Tongue (tissue), 2 donors: ENCODE measurements around the gene TASOR2.

GRCh38 chr10:4280520-4281086, 495.6 kb upstream of the KLF6 start:
- RAMPAGE, long total RNA = no peak

- RAMPAGE, long total RNA = no peak
These were observed 311.4 kb upstream of the AKR1E2 start for GRCh38 chr10:4514418-4515150.

DNA sequence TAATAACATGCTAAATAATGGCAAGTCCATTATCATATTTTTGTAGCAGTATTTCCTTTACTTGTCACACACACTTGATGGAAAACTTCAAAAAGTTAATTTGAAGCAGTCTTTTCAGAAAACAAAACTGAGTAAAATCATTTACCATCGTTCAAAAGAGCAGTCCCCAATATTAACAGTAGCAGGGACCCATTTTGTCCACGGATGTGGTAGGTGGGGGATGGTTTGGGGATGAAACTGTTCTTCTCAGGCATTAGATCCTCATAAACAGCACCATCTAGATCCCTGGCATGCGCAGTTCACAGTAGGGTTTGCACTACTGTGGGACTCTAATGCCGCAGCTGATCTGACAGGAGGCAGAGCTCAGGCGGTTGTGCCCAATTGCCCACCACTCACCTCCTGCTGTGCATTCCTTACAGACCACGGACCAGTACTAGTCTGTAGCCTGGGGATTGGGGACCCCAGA, 163.5 kb upstream of the AKR1E2 start:
- RAMPAGE, long total RNA = no peak

DNA sequence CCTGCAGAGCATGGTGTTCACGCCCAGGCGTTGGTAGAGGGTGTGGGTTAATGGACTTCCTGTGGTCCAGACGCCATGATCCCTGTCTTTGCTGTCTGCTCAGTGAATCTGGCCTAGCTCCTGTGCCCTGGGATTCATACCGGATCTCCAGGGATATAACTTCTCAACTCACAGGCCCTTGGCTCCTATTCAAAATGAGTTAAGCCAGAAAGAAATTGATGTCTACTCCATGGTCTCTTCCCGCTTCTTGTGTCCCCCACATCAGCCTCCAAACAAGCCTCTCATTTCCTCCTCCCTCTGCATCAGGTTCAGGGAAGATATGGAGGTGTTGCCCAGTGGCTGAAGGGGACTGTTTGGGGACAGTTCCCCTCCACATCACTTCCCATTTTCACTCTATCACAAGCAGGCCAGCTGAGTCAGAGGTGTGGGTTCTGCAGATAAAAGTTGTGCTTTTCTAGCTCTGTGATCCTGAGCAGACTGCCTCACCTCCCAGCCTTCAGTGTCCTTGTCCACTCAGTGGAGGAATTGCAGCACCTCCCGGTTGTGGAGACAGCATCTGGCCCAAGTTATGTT, 22.4 kb downstream of the AKR1E2 start:
- RAMPAGE, long total RNA = no peak

DNA sequence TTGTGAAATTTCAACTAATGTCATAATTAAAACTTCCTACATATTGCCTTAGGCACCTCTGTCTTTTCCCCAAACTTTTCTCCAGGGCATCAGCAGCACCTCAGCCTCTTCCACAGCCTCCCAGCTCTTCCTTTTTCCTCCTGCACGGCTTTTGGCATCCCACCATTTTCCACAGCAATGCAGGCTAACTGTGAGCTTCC, 6.0 kb upstream of the AKR1C1 start:
- RAMPAGE, long total RNA = no peak

GRCh38 chr10:5017696-5018545, 14.3 kb upstream of the AKR1C2 start:
- RAMPAGE, long total RNA = no peak

DNA sequence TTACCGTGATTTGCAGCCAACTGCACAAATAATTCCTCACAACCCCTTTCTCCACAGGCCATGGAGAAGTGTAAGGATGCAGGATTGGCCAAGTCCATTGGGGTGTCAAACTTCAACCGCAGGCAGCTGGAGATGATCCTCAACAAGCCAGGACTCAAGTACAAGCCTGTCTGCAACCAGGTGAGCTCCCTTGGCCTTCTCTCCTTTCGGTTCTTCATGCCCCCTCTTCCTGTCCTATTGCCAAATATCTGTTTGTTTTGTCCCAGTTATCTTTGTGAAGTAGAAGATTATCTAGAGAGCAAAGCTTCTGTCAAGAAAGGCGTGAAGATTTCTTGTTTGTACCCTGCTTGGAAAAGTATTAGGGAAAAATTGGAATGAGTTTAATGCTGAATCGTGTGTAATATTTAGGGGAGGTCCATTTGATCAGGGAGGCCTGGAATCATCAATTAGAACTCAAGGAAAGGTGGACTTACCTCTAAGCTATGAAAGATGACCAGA, 5.1 kb downstream of the AKR1C3 start:
- RAMPAGE, long total RNA = no peak

DNA sequence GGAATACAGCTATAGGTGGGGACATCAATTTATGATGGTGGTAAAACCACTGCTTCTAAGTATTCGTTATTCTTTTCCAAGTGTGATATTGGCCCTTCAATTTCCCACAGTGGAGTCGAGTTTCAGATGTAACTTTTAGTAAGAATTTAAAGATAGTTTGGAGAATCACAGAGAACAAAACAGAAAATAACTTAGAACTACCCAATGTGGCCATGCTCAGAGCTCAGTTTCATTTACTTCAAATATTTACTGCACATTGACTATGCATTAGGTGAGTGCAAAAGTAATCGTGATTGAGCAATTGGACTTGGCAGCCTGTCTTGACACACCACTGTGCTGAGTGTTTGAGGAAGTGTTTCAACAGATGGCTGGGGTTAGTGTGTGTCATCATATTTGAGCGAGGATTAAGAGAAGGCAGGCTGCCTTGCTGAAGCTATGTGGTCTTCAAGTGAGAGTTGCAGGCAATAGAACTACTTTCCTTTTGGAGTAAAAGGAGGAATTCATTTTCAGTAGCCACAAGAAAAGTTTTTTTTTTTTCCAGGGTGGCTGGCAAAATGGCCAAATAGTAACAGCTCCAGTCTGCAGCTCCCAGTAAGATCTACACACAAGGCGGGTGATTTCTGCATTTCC, 37.4 kb downstream of the AKR1C4 start:
- RAMPAGE, long total RNA = no peak

- RAMPAGE, long total RNA = no peak
These were observed 57.8 kb downstream of the AKR1C4 start for GRCh38 chr10:5254528-5254841.

GRCh38 chr10:5297212-5297957, 67.4 kb upstream of the UCN3 start:
- RAMPAGE, long total RNA = no peak

GRCh38 chr10:5360277-5360660, 4.5 kb upstream of the UCN3 start:
- RAMPAGE, long total RNA = no peak

DNA sequence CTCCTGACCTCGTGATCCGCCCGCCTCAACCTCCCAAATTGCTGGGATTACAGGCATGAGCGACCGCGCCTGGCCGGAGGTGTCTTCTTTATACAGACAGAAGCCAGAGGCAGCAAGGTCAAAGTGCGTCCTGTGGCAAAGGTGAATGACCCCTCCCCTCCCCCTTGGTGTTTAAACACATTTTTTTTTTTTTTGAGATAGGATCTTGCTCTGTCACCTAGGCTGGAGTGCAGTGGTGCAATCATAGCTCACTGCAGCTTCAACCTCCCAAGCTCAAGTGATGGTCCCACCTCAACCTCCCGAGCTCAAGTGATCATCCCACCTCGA, 3.6 kb downstream of the CALML3 start:
- RAMPAGE, long total RNA = no peak

DNA sequence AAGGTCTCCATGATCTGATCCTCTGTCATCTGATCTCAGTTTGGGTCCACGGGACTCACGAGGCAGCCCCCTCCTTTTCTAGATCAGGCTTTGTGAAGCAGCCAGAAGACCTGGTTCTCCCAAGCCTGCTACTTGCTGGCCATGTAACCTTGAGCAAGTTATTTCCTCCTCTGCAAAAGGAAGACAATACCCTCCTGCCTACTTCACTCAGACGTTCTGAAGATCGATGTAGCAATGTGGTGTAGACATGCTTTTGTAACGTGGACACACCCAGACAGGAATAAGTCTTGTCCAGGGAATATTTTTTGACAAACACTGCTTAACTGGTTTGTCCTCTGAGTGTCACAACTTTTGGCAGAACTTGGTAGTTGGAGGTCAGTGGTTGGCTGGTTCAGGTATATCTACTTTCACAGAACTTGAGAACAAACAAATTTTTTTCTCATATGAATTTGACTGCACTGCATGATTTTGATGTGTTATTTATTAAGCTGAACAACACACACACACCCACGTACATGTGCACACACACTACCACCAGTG, 19.6 kb downstream of the CALML3 start:
- RAMPAGE, long total RNA = no peak

GRCh38 chr10:5549575-5550116, 24.9 kb downstream of the CALML3 start:
- RAMPAGE, long total RNA = no peak

- RAMPAGE, long total RNA = no peak
These were observed 26.2 kb downstream of the CALML3 start for GRCh38 chr10:5550734-5551551.

GRCh38 chr10:5551580-5552633, 27.1 kb downstream of the CALML3 start:
- RAMPAGE, long total RNA = no peak

DNA sequence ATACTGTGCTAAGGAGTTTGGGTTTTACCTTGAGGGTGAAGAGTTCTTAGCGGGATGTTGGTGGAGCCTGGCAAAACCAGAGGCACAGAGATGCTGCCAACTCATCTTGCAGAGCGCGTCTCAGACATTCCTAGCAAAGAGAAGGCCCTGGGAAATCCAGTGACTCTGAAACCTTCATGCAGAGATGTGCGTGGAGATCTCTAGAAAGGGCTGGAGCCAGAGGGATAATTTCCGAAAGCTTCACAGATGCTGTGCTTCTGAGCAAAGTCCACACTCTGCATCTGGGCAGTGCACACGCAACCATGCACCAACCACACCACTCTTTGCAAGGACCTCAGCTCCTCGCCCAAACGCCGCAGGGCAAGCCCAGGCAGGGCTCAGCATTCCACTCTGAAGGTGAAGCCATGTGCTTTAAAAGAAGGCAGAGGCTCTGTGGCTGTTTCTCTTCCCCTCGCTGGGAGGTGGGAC, 48.5 kb downstream of the ASB13 start:
- RAMPAGE, long total RNA = no peak

GRCh38 chr10:5665376-5665753, 1.0 kb downstream of the ASB13 start:
- RAMPAGE, long total RNA = no peak

DNA sequence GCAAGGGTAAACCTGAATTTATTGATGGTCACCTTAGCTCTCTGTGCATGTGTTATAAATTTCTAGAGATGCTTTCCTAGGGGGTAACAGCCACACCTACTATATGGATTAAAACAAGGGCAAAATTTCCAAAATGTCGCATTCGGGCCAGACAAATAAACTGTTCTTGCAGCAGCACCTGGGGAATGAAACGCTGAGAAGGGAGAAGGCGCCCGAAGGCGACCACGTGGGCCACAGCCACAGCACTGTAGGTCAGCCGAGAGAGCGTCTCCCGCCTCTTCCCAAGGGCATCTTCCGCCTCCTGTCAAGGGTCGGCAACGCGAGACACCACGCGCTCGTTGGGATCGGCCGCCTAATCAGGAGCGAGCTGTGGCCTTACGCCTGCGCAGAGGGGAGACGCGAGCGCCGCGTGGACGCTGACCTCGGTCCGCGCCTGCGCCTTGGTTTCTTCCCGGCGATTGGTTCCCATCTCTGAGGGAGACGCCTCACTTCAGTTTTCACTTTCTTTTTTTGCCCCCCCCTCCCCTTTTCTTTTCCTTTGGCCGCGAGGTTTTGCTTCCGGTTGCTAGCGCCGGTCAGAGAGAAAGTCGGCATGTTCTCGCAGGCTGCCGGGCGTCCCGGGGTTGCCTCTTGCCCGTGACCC, at the start of gene TASOR2:
TASOR2 (plus strand) TSS at position 555 of the 643 bp plus-strand sequence.
- RAMPAGE, long total RNA = no peak

DNA sequence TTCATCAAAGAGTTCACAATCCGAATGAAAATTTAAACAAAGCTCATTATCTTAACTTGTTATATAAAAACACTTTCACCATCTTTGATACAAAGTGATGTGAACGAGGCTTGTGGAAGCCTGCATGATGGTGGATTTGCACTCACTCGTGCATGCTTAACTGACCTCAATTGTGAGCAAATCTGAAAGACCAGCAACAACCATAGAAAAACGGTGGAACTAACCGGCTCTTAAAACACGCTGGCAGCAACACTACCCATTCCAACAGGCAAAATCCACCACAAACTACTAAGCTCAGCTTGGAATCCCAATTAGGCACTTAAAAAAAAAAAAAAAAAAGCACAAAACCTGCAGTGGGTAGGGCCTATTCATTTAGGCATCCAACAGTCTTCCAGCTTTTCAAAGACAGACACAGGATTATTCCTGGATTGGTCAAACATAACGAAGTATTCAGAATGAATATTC, 1.9 kb downstream of the GDI2 start:
- RAMPAGE, long total RNA = no peak